Duodenum (tissue), 1 donor: ENCODE results near the genes LIPM, ANKRD1, HECTD2 and PPP1R3C.

DNA sequence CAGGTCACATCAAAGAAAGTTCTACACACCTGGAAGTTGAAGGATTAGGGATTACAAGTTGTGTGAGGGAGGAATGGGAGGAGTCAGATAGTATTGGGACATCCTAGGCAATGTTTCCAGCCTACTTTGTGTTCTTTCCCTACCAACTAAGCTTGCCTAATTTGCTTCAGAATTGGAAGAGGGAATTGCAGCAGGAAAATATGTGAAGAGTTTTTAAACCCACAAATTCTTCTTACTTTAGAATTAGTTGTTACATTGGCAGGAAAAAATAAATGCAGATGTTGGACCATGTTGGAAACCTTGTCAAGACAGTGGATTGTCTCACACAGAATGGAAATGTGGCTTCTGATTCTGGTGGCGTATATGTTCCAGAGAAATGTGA is at the start of gene LIPM:
TSS of gene LIPM (plus strand) at position 122 of the 382 bp plus-strand sequence.
- PRO-cap = no peak

DNA sequence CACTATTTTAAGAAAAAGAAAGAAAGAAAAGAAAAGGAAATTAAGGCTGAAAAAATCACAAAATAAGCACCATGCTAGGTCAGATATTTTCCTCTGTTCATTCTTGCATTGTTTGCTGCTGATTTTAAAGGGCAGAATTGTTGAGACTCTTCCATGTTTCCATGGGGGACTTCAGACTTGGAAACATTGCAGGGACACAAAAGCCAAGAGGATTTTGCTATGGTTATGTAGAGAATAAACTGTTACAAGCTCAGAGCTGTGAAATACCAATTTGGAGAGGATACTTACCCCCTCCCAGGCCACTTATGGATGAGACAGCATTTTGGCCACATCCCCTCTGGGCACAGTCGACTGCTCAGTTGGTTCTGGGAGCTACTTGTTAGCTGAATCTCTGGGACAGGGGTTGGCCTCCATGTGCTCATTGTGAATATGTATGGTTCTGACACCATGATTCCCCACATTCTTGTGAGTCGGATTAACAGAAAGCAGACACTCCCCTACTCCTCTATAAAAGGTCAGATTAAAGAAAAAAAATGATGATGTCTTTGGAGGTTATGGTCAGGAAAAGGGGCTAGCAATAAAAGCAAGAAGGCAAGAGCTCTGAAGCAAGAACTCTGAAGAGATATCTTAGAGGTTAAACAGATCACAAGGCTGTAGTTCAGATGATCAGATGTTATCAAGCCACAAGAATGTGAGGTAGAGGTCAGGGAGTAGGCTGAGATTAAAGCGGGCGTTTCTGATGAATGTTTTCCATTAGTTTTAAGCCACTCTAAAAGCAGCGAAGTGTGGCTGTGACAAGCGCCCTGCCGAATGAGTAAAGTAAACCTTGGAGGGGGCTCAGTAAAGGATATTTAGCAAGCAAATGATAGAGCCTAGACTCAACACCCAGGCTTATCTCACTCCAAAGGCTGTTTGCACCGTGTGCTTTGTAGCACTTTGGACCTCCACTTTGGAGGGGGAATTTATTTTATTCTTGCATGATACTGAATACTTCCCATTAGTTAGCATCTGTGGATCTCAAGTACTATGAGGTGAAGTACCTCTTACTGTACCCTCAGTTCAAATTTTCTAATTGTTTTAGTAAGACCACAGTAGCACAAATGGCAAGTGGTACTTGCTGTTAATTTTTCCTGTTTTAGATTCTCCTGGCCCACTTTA is 17.2 kb downstream of the STAMBPL1 start:
- PRO-cap = bidirectional peak, plus-strand start at position 997 of the sequence, minus-strand start at position 816 of the sequence

GRCh38 chr10:88932304-88932767 is 20.2 kb downstream of the ACTA2 start:
- PRO-cap = no peak

GRCh38 chr10:88948577-88949460 is 3.8 kb downstream of the ACTA2 start:
- PRO-cap = no peak

GRCh38 chr10:88971538-88972159 is 18.9 kb upstream of the FAS start:
- PRO-cap = no peak

DNA sequence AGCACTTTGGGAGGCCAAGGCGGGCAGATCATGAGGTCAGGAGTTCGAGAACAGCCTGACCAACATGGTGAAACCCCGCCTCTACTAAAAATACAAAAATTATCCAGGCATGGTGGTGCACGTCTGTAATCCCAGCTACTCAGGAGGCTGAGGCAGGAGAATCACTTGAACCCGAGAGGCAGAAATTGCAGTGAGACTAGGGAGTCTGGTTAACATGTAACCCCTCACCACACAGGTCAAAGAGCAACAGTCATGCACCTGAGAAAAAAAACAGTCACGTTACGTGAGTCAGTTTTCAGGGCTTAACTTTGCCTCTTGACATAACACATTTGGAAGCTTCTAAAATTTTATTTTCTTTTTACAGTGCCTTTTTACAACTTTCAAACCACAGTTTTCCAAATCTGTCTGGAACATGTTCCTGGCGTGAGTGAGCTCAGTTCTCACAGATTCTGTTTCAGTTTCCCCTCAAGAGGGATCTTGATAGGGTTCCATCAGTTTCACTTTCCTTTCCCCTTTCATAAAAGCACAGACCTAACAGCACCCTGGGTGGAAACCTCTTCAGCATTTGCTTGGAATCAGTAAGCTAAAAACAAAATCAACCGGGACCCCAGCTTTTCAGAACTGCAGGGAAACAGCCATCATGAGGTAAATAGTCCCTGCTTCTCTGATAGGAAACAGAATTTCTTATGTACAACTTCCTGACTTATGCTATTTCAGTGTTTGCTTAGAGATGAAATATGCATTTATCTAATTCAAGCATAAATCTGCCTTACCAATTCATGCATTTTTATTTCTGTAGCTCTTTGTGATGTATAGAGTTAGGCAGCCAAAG is 4.4 kb downstream of the IFIT3 start:
- PRO-cap = no peak

GRCh38 chr10:89373299-89373794 is 4.5 kb upstream of the IFIT1B start:
- PRO-cap = no peak

DNA sequence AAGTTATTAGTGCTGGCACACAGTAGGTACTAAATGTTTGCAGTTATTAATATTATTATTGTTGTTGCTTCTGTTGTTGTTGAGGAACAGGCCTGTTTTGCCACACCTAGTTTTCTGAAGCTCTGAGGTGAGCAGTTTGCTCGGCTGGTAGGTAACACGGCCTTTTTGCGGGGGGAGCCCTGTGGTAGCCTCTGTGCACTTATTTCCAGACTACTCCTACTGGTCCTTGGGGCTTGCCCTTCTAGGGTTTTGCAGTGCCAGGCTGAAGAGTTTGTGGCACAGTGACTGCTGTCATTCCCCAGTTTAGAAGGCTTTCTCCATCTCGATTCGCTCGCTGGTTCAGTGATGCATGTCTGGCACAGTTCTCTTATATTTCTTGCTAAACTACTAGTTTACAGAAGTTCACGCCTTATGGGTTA is 656 bp downstream of the KIF20B start:
- PRO-cap = no peak

DNA sequence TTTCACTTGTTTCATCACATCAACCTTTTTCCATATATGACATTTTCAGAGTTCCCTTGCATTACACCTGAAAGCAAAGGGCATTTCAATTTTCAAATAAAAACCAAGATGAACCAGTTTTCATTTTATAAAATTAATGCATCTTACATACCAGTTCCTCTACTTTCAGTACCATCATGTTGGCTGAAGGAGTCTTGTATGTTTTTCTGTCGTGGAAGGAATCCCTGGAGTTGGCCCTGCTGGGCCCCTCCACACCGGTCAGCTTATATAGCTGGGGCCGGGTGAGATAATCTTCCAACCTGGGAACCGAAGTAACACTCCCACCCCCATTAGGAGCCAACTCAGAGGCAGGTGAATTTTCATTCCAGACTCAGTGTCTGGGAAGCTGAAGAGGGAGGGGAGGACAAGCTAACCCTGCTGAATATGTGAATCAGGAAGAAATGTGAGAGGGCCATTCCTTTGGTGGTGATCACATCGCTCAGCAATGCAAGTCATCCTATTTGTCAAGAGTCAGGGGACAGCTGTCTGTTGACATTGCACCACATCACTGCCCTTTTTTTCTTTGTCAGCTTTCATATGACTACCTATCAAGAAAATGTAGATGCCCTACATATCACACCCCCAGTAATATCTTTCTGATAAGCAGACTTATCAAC is at the start of gene ANKRD1:
TSS of gene ANKRD1 (minus strand) at position 238 of the 656 bp plus-strand sequence.
- PRO-cap = no peak

DNA sequence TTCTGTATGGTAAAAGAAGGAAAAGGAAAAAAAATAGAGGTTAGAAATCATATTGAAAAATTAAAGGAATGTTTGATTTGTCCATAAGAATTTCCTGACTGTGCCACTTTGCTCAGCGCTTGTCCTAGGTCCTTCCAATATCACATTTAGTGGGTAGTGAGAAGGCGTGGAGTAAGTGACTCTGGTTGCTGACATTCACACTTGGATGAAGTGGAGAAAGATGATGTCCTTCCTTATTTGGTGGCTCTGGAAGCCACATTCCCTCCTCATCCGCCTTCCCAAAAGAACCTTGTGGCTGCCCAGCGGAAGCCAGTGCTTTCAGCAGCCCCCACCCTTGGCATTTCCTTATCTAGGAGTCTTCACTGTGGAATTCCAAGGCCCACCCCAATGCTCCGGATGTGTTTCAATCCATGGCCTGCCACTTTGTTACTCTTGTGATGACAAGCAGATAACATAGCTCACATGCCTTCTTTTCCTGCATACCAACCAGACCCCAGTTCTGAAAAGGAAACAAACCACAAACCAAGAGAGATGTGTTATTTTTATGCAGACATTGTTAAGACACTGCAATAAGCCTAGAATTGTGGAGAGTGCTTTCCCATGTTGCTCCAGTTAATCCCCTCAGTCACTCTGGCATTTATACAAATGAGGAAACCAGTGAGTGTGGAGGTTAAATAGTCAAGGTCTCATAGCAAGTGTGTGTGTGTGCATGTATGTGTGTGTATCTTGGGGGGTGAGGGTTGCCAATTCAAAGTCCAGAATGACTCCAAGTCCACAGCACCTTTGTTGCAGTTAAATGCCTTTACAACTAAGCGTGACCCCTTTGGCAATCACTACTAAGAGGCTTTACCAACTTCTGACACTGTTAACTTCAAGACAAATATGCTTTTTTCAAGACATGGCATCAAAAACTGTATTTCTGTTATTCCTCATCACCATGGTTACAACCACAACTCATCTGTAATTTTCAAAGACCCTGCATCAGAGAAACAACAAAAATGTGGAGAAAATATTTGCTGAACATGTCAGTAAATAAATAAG is 10.3 kb upstream of the ANKRD1 start:
- PRO-cap = no peak

GRCh38 chr10:91349186-91349965 is 60.8 kb upstream of the HECTD2 start:
- PRO-cap = no peak

DNA sequence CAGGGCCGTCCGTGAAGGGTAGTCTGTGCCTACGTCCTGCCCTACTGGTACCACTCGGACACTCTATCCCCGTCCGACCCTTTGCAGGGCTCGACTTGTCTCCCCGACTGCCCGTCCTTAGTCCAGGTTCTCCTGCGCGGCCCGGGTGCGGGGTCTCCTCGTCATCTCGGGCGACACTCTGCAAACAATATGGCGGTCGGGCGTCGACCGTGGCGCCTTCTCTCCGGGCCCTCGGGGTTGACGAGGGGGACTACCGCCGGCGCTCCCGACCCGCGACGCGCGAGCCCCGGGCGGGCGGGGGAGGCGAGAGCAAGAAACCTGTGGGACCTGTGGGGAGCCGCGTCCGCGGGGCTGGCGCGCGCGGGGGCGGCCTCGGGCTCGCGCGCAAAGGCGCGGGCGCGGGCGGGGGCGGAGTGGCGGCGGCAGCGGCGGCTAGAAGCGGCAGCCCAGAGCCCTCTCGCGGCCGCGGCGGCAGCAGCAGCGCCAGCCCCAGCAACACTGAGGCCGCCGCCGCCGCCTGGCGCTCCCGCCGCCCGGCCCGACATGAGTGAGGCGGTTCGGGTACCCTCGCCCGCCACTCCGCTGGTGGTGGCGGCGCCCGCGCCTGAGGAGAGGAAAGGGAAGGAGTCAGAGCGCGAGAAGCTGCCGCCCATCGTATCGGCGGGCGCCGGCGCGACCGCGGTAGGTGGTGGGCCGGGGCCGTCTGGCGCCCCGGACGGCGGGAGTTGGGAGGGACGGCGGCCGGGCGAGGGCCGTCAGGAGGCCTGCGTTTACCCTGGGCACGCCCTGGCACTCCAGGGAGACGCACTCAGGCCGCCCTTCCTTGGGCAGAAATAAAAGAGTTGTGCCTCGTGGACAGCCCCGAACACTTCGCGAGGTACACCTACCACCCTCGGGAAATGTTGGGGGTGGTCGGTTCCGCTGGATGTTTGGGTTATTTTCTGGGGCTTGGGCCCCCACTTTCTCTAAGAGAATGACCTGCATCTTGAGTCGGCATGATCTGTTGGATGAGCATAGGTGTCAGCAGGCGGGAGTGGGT is at the start of gene HECTD2:
TSS of gene HECTD2 (plus strand) at position 449 of the 1,039 bp plus-strand sequence.
- PRO-cap = bidirectional peak, plus-strand start at position 449 of the sequence, minus-strand start at position 347 of the sequence

GRCh38 chr10:91614096-91614255 is 18.9 kb downstream of the PPP1R3C start:
- PRO-cap = no peak

DNA sequence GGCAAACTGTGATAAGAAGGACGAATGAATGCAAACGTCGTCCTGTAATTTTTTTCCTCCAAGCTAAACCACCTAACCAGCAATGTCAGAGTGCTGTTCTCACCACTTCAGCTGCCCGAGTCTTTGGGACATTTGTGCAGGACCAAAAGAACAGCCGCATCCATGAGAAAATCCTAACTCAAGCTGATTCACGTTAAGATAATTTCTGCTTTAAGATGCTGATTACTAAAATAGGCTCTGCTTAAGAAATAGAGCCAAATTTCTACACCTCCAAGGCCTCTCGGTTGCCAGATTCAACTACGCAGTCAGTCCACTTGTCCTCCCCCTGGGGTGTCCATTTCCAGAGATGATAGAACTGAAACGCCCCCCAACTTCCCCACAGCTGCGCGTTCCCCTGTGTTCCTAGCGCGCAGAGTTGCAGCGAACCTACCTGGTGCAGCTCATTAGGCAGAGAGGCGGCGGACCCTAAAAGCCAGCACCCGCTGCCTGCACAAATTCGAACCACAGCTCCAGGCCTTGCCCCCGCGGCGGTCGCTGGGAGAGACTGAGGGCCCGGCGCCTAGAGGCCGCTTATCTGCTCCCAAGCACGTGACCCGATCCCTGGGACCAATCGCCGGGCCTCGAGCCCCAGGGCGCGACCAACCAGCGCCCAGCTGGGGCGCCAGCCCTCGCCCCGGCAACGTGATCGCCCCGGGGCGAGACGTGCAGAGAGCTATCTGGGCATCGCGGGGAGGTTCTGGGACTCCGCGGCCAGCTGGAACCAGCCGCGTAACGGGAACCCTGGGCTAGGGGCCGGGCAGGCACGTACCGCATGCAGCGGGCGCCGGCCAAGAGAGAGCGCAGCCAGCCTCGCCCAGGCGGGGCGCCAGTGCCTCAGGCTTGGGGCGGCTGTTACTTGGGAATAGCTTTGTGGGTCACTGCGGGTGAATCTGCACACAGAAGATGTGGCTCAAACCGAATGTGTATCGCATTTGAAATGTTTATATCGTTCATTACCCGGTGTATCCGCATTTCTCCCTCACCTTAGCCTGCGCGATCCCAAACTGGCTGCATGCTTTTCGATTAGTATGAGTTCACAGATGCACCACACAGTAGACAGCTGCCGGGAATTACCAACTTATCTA is at the start of gene PPP1R3C:
TSS of gene PPP1R3C (minus strand) at position 546 of the 1,124 bp plus-strand sequence.
- PRO-cap = bidirectional peak, plus-strand start at position 741 of the sequence, minus-strand start at position 546 of the sequence

DNA sequence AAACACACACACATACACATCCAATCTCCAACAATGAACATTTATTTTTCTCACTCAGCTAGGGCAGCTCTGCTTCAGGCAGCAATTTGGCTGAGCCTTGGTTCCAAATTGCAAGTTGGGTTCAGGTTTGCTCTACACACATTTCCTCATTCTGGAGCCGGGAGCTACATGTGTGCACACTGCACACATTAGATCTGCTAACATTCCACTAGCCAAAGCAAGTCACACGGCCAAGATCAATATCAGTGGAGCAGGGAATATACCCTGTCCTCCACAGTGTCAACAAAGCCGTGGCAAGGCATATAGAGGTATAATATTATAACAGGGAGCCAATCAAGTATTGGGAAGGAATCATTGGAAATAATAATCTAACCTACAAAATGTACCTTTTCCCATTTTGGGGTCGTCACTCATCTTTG is 57.5 kb upstream of the PPP1R3C start:
- PRO-cap = no peak

GRCh38 chr10:91742116-91742585 is 56.1 kb upstream of the TNKS2 start:
- PRO-cap = no peak

DNA sequence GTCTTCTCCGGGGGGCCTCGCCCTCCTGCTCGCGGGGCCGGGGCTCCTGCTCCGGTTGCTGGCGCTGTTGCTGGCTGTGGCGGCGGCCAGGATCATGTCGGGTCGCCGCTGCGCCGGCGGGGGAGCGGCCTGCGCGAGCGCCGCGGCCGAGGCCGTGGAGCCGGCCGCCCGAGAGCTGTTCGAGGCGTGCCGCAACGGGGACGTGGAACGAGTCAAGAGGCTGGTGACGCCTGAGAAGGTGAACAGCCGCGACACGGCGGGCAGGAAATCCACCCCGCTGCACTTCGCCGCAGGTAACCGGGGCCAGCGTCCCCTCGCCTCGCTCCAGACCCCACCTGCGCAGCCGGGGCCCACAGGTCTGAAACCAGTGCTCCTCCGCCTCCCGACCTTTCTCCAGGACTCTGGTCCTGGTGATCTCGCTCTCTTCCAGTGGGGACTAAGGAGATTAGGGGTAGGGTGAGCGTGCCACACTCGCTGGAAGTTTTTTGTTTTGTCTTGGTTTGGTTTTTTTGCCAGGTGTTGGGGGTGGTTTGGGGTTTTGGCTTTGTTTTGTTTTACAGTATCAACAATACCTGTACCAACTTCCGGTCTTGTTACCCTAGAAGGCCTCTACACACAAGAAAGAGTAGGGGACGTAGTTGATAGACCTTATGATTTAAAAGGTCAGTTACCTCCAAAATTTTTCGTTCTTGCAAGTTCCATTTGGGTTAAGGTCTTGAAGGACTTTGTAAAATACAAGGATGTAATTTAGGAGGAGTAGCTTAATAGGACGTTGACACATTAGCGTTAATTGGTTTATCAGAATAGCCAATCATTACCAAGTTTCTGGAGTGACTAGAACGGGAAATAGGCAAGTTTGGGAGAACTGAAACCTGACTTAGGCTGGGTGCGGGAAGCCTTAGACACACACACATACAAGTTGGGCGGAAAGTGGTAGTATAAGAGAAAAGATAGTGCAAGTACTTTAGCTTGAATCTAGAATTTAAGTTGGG is 667 bp downstream of the TNKS2 start:
- PRO-cap = bidirectional peak, plus-strand start at position 233 of the sequence, minus-strand start at position 214 of the sequence; unidirectional peak, minus-strand start at position 389 of the sequence; unidirectional peak, plus-strand start at position 880 of the sequence

- PRO-cap = no peak
Observed at GRCh38 chr10:91924981-91925239, 1.3 kb downstream of the BTAF1 start.

DNA sequence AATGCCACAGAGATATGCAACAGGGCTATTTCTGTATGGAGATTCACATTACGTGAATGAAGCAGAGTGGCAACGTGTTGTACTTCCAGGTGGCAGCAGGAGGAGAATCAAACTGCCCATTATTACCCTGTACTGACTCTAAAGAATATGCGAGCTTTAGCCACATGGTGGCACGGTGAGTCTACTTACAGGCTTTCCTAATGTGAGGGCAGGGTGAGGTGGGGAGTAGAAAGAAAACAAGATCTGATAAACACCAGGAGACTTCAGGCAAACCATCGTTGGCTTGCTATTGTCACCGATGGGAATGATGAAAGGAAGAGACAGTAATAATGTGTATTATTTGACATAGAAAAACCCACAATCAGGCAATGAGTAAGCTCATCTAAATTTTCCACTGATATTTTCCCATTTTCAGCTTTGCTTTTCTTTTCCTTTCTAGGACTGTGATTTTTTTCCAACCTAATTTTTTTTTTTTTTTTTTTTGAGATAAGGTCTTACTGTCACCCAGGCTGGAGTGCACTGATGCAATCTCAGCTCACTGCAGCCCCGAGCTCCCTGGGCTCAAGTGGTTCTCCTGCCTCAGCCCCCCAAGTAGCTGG is 164.3 kb downstream of the BTAF1 start:
- PRO-cap = no peak

- PRO-cap = no peak
Observed at GRCh38 chr10:92580521-92580831, 6.6 kb upstream of the IDE start.